ENCODE measurements around a stretch of chr12.

GRCh38 chr12:1350187-1350941, 244.0 kb downstream of the FBXL14 start:
- PRO-cap, result no peak
- RRBS, 2 experiments, result no CpG with 5 or more reads among the region's 5 CpGs

GRCh38 chr12:1369420-1370061, 224.8 kb downstream of the FBXL14 start:
- PRO-cap, result no peak
- RRBS, 2 experiments, result no CpG with 5 or more reads among the region's 6 CpGs

GRCh38 chr12:1445881-1446292, 148.5 kb downstream of the FBXL14 start:
- PRO-cap, result no peak
- RRBS, 2 experiments, result no CpG with 5 or more reads among the region's 3 CpGs

DNA sequence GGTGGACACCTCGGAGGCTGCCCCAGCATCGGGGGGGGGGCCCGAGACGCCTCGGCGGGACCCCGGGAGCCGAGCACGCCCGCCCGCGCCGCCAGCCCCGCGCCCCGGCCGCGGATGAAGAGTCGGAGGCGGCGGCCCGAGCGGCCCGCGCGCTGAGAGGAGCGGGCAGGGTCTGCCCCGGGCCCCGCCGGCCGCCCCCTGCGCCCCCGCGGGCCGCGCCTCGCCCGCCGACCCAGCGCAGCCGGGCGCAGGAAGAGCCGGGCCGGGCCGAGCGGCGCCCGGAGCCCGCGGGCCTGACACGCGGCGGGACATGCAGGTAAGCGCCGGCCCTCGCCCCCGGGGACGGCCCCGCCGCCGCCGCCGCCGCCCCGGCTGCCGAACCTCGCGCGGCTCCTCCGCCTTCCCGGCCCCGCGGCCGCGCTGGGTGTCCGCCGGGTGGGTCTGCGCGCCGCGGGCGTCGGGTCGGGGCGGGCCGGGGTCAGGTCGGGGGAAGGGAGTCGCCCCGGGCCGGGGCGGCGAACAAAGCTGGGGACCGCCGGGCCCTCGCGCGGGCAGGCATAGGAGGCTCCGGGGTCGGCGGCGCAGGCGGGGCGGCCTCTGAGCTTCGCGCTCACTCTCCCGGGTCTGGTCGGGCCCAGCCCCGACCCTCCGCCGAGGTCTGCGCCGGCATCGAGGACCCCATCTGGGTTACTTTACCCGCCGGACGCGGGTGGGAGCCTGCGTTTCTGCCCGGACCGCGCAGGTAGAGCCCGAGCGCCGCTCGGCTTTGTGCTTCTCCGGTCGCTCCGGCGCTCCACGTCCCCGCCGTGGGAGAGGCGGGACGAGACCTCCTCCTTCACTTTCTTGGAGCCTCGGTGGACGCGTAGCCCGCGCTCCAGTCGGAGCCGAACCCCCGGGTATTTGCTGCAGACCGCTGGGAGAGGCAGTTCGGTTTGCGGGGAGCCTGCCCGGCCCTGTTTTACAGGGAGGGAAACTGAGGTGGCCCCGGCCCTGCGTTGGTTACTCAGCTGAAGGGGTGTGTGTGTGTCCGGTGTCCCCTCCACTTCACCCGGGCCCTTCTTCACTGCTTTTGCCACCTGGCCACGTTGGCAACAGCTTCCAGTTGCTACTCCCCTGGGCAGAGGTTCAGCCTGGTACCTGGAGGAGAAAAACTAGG, 63.4 kb downstream of the FBXL14 start:
- PRO-cap, result bidirectional peak, plus-strand start at position 115 of the sequence, minus-strand start at position 116 of the sequence; bidirectional peak, plus-strand start at position 296 of the sequence, minus-strand start at position 374 of the sequence
- RRBS, 2 experiments, result 5 to 17% methylated on average over 92 to 101 of the region's 151 CpGs

DNA sequence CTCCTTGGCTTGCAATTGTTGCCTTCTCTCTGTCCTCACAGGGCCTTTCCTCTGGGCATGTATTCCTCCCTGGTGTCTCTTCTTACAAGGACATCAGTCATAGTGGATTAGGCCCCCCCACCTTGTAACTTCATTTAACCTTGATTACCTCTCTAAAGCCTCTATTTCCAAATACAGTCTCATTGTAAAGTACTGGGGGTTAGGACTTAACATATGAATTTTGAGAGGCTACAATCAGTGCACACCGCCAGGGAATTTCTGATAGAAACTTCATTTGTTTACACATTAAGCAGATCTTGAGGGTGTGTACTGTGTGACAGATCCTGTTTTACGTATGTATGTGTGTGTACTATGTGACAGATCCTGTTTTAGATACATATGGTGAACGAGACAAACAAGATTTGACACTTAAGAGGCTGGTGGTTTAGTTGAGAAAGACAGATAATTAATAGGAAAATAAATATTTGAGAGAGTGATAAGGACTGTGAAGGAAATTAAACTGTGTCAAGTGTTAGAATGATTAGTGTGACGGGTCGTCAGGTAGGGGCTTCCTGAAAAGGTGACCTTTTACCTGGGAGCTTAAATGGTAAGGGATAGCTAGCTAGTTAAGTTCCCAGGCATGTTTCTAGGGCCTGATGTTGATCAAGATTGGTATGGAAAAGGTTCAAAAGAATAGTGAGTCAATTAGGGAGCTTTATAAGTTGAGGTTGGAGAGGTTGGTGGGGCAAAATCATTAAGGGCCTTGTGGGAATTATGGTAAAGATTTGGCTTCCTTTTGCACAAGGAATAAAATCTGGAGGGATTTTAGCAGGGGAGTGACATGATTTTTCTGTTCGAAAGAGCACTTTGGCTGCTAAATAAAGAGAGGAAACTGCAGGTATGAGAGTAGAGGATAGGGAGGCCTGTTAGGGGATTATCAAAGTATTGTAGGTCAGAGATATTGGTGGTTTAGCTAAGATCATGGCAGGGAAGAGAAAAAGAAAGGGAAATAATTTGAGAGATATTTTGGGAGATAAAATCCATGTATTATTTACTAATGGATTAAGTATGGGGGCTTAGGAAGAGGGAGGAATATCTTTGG, 49.9 kb downstream of the ADIPOR2 start:
- PRO-cap, result no peak
- RRBS, 2 experiments, result no CpG with 5 or more reads among the region's 6 CpGs

GRCh38 chr12:1746478-1747035, 55.7 kb downstream of the ADIPOR2 start:
- PRO-cap, result no peak
- RRBS, 2 experiments, result no CpG with 5 or more reads among the region's 3 CpGs

- PRO-cap, result no peak
- RRBS, 2 experiments, result 94 to 98% methylated on average over 10 of the region's 61 CpGs
Measured at GRCh38 chr12:1797118-1797965, 23.0 kb upstream of the LRTM2 start.

DNA sequence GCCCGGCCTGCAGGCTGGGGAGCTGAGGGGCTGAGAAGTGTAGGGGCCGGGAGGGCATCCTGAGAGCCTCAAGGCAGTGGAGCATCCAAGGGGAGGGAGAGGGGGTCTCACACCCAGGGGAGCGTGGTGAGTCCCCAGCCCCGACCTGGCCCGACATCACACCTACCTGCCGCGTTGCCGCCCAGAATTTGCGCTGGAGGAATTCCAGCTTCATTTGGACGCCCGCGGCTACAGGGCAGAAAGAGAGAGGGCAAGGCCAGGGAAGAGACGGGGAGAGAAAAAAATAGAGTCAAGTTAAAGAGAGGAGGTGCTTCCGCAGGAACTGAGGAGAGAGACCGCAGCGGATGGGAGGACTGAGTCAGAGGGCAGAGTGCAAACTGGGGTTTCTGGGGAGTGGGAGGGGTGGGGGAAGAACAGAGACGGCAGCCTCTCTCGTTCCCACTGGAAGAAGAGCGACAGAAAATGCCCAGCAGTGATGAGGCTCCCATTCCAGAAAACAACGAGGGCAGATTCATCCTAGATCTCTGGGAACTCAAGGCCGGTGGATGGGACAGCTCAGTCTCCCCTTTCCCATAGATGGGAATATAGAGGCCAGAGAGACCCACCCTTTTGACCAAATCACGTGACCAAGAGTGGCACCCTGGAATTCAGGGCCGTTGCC, 8.7 kb upstream of the LRTM2 start:
- PRO-cap, result no peak
- RRBS, 2 experiments, result no CpG with 5 or more reads among the region's 23 CpGs

GRCh38 chr12:1836639-1837443, 16.5 kb downstream of the LRTM2 start:
- PRO-cap, result no peak
- RRBS, 2 experiments, result no CpG with 5 or more reads among the region's 23 CpGs

GRCh38 chr12:1917521-1918143, 820 bp downstream of the CACNA2D4 start:
- PRO-cap, result no peak
- RRBS, 2 experiments, result 88 to 97% methylated on average over 2 of the region's 15 CpGs

DNA sequence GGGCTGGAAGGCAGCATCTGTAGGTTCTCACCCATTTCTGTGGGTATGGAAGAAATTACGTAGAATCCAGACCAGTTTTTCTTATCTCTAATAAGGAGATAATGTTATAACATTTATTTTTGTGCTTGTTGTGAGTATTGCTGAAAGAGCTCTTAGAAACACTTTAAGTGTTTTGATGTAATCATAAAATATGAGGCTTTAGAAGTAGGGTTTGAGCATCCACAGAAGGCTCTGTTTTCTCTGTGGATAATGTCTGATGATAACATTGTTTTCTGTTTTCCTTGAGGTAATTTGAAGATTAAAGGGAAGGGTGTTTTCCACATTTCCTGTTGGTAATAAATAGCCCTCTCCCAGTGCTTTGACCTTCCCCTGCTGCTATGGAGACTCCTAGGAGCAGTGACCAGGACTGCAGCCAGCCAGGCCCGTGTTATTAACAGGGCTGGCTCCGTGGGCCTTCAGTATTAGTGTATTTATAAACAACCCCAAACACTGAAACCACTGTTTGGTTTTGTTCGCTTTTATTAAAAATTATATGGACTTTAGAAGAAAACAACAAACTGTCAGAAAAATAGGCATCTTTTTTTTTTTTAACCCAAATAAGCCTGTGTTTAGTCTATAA, 9.6 kb upstream of the DCP1B start:
- PRO-cap, result no peak
- RRBS, 2 experiments, result no CpG with 5 or more reads among the region's 4 CpGs

GRCh38 chr12:2034573-2035359, 18.0 kb upstream of the CACNA1C start:
- PRO-cap, result bidirectional peak, plus-strand start at chr12:2035156, minus-strand start at chr12:2035012
- RRBS, 2 experiments, result 1% methylated on average over 21 of the region's 47 CpGs

DNA sequence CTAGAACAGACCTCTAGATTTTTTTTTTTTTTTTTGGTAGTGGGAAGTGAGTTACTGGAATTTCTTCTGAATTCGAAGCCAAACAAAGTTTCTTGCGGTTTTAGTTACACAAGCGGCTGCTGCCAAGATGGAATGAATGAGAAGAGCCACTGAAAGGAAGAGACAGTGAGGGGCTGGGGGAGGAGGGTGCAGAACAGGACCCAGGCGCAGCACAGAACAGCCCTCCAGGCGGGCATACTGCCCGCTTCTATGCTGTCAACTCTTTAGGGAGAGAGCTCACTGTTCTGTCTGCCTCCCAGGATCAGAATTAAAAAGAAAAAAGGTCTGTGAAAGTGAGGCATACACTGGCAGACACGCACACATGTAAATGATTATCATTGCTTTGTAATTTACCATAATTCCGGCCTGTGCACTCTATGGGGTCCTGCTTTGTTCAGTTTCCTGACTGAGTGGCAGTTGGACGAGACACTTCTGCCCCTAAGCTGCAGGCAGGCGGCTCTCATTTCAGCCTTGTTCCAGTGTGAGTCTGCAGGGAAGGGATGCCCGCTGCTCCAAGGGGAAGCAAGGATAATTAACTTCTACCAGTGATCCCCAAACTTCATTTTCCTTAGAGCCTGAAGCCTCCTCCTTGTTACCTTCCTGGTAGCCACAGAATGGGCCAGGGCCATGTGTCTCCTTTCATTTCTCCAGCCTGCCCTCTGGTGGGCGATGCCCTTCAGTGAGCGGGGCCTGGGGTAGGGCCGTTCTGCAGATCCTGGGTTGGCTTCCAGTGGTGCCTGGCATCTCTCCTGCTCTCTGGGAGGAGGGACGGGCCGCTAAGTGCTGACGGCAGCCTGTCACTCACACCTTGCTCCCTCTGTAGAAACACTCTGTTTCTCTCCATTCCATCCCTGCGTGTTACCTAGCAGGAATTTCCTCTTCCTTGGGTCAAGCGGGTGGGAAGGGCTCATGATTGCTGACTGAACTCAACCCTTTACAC, 231.8 kb downstream of the CACNA1C start:
- PRO-cap, result no peak
- RRBS, 2 experiments, result no CpG with 5 or more reads among the region's 19 CpGs

DNA sequence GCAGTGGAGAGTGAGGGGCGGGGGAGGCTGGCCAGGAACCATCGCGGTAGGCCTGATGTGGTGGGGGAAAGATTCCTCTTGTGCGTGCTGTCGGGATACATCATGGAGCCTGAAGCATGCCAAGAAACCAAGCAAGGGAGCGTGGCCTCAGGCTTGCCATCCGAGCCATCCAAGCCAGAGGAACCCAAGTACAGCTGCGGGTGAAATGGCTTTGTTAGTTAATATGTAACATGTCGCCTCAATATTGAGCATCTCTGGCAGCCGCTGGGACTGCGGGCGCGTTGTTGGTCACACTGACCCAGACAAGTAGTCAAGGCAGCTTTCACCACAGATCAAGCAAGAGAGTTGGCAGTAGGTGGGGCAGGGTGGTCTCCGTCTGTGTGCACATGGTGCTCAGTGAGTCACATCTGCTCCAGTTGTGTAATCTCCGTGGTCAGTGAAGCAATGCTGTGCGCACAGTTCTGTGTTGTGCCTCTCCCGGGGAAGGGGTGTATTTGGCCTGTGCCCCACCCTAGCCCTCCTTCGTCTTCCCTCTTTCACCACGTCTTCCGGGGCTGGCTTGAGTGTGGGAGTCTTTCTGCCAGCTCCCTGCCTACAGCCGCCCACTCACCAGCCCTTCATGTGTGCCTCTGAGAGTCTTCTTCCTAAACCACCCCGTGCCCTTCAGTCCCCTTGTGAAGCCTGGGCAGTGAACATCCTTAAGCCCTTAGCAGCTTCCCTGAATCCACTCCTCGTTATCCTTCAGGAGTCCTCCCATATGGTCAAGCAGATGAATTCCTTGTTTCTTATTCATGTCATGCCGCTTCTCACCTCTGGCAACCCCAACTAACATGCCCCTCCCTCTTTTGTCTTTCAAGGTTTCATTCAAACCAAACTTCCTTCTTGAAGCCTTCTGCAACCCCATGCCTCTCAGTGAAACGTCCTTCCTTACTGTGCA, 242.0 kb downstream of the CACNA1C start:
- PRO-cap, result no peak
- RRBS, 2 experiments, result 78 to 91% methylated on average over 4 of the region's 25 CpGs

DNA sequence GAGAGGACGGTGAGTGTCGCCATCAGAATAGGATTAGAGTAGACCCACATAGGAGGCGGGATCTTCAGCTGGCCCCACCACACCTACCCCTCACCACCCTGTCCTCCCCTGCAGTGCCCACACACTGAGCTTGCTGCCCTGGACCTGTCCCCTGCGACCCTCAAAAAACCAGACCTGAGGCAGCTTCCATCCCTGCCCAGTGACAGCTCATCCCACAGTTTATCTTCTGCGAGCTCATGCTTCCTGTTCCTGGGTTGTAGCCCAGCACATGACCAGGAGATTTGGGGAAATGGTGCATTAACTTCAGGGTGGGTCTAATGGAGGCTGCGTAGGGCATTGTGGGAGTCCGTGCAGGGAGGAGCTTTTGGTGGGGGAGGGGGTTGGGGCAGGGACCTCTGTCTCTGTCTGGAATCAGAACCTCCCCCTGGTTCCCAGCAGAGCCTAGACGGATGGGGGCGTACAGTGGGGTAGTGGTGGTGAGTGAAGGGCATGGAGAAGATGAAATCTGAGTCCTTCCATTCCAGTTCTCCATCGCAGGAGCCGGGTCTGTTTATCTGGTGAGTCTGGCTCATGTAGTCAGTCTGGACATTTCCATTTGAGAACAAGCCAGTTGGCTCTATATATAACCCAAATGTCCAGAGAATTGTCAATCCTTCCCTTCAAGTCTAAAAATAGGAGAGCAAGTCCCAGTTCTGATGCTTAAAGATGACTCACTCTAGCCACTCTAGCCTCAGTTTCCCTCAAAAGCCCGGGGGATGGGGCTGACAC, 270.9 kb downstream of the CACNA1C start:
- PRO-cap, result no peak
- RRBS, 2 experiments, result no CpG with 5 or more reads among the region's 12 CpGs

- PRO-cap, result no peak
- RRBS, 2 experiments, result no CpG with 5 or more reads among the region's 3 CpGs
Measured at GRCh38 chr12:2428863-2429192, 365.9 kb upstream of the FKBP4 start.

- PRO-cap, result no peak
- RRBS, 2 experiments, result 84 to 90% methylated on average over 7 of the region's 18 CpGs
Measured at GRCh38 chr12:2457293-2457773, 337.4 kb upstream of the FKBP4 start.

DNA sequence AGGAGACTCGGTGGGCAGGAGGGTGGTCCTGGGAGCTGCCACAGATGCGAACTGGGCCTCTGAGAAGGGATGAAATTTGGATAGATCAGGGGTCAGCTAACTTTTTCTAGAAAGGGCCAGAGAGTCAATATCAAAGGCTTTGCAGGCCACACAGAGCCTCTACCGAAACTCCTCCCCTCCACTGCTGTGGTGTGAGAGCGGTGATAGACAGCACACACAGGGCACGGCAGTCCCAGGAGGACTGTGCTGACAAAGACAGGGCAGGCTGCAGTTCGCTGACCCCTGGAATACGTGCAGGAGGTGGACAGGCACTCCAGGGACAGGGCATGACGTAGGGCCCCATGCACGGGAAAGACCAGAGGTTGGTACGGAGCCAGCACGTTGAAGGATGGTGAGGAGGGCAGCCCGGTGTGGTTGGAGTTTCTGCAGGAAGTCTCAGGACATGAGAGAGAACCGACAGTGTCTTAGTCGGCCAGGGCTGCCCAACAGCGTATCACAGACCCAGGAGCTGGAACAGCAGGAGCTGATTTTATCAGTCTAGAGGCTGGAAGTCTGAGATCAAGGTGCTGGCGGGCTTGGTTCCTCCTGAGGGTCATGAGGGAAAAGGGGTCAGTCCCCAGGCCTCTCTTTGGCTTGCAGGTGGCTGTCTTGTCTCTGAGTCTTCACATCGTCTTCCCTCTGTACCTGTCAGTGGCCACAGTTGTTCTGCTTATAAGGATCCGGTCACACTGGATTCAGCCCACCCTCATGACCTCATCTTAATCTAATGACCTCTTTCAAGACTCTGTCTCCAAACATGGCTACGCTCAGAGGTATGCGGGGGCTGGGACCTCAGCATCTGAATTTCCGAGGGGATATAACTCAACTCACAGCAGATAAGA, 254.2 kb upstream of the FKBP4 start:
- PRO-cap, result no peak
- RRBS, 2 experiments, result no CpG with 5 or more reads among the region's 21 CpGs

GRCh38 chr12:2627709-2628318, 167.0 kb upstream of the FKBP4 start:
- PRO-cap, result no peak
- RRBS, 2 experiments, result no CpG with 5 or more reads among the region's 16 CpGs

DNA sequence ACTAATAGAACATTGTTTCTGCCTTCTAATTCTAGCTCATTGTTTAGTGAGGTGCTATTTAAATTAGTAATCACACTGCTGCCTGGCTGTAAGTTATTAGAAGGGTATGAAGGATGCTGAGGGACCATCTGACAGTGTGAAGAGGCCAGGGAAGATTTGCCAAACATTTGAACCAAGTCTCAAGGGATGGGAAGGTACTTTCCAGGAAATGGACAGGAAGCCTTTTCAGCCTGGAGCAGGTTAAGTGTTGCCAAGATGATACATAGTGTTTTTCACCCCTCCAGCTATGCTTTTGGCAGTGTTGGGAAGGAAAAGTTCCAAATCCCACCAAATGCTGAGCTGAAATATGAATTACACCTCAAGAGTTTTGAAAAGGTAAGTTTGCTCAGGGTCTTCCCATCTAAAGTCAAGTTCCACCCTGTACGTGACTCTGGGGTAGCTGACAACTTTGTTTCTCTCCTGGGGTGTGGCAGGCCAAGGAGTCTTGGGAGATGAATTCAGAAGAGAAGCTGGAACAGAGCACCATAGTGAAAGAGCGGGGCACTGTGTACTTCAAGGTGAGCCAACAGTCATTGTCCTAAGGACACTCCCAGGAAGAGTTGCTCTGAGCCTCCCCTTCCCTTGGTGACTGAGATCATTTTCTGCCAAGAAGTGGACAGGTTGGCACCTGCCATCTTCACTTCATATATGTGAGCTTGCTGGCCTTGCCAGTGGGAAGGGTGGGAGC, 5.0 kb downstream of the FKBP4 start:
- PRO-cap, result no peak
- RRBS, 2 experiments, result no CpG with 5 or more reads among the region's 2 CpGs